Left ventricle myocardium (tissue), 1 donor: ENCODE results near the gene C1orf94.

DNA sequence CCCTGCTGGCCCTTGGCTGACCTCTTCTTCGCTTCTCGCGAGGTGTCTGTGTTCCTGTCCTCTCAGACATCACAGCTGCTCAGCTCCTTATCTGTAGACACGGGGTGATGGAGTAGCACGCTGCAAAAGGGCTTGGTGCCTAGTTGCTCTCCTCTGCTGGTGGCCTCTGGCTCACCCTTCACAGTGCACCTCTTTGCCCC lies 18.6 kb upstream of the AK2 start:
- PRO-cap, result no peak

DNA sequence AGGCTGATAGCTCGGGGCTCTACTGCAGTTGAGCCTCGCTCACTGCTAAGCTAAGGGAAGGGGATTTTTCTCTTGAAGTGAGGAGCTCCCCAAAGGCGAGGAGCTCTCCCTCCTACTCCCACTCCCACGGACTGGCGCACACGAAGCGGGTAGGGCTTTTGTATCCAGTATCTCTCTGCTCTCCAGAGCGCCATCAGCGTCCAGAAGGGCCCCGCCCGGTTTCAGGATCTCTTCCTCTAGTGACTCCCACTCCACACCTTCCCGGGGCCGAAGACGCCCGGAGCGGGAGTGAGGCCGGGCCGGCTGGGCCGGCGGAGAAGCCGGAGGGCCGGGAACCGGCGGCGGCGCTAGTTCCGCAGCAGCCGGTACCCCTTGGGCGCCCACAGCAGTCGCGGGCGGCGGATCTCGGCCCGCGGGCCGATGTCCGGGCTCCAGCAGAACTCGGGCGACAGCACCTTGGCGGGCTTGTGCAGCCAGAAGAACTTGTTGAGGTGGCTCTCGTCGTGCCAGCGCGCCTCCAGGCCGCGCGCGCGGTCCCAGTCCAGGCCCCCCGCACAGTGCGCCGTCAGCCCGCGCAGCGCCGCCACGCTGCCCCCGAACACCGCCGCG lies 14.4 kb downstream of the A3GALT2 start:
- PRO-cap, result no peak

- PRO-cap, result no peak
Observed at GRCh38 chr1:33326802-33327450, 6.0 kb upstream of the A3GALT2 start.

DNA sequence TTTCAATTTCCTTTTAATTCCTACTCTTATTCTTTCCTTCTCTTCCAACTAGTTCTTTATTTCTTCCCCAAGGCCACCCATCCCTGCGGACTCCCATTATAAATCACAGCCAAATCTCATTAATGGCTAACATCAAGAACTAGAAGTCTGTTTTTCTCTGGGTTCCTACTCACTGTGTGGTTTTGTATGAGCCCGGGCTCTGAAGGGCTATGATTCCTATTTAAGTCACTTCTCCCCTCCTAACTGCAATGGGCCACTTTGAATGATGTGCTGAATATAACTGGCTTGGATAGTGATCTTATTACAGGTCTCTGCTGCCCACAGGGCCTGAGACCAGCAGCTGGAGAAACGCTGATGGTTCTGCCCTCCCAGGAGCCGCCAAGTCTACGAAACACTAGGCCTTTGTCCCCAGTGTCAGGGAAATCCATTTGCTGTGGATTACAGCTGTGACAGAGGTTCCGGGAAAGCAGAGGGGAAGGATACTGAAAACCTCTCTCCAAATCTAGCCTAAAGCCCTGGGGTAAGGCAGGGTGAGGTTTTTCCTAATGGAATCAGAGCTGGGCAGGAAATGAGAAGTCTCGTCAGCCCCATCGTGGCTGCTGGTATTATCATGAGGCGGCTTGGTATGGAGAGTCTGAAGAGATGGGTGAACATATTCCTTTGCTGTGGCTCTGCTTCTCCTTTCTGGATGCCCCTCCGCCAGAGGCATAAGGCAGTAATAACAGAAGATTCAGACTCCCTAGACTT lies 48.3 kb downstream of the PHC2 start:
- PRO-cap, result no peak

- PRO-cap, result no peak
Observed at GRCh38 chr1:34176554-34177083, at the start of gene C1orf94. C1orf94 (plus strand) TSS chr1:34176907.

DNA sequence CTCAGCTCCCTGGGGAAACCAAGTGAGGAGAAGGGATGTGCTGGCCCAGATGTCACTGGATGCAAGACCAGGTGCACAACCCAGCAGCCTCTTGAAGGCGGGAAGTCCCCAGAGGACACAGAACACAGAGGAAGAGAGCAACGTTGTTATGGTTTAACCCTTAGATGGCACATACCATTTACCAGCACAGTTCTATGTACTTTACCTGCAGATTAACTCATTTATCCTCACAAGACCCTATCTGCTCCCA lies 107.2 kb upstream of the GJB5 start:
- PRO-cap, result unidirectional peak, minus-strand start at position 132 of the sequence

DNA sequence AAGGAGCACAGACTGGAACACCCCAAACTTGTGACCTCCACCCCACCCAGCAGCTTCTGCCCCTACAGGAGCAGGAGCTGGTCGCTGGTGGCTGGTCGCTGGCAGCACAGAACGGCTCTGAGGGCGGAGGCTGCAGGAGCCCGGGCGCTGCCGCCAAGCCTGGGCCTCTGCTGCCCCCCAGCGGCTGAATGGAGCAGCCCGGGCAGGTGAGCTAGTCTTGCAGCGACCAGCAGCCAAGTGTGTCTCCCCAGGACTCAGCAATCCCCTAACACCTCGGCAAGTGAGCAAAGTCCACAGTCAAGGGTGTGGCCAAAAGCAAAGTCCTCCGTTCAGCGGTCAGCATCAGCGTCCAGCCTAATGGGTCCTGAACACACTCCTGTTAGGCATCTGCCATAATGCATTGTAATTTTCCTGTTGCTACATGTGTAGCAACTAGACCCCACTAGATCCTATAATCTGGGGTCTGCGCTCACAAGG lies 12.1 kb upstream of the GJB5 start:
- PRO-cap, result no peak

- PRO-cap, result no peak
Observed at GRCh38 chr1:34785395-34785655, 4.3 kb downstream of the GJB3 start.

DNA sequence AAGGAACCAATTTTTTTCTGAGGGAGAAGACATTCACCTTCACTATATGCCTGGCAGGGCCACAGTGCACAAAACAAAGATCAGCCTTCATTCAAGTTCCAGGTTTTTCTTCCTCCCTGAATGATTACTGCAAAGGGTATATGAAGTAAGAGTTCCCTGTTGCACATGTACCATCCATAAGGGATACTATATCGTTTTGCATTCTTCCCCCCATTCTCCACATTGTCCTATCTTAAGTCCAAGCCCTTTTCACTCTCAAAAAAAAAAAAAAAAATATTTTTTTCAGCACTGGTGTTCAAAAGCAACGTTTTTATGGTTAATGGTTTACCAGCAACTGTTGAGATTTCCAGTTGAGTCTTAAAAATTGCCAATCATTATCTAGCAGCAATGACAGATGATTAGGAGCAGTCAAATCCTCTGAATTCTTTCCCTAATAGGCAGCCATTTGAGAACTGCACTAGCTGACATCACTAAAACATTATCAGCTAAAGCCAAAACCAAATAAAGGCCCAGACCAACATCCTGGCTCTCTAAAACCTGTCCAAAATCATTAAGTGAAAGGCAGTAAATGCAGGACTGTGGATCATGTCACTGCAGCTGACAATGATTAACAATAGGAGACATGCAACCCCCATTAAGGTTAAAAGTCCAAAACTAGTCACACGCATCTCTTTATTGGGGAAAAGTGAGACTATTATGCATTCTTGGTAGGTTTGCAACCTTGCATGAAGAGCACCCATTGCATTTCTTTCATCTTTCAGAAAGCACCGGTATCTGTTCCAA lies 14.1 kb downstream of the SFPQ start:
- PRO-cap, result no peak

DNA sequence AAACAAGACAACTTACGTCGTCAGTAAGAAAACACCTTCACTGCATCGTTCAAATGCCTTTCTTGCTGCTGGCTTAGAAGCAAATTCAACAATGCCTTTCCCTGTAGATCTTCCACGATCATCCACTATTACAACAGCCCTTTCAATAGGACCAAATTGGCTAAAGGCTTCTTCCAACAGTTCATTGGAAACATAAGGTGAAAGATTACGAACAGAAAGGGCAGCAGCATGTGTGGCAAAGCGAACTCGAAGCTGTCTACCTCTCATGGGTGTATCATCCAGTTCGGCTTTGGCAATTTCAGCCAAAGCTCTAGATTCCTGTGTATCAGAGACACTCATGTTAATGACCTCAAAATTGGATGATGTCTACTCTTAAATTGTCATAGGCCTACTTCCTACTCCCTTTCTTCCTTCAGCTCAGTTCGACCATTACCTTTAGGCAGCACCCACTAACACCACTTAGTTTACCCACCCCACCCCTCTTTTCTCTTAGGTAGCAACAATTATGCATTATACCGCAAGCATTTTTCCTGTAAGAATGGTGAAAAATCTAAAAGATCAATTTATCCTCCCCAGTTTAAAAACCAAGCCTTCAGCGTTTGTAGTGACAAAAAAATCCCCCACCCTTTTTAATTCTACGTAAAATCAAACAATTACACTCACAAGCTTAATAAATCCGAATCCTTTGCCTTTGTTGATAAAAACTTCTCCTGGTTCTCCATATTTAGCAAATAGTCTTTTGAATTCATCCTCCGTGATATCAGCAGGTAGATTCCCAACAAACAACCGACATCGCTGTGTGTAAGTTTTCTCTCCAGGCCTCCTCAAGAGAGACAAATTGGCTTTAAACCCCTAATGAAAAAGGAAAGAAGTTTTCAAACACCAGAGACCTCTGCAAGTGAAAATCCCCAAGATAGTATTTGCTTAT lies 2.0 kb downstream of the SFPQ start:
- PRO-cap, result no peak

DNA sequence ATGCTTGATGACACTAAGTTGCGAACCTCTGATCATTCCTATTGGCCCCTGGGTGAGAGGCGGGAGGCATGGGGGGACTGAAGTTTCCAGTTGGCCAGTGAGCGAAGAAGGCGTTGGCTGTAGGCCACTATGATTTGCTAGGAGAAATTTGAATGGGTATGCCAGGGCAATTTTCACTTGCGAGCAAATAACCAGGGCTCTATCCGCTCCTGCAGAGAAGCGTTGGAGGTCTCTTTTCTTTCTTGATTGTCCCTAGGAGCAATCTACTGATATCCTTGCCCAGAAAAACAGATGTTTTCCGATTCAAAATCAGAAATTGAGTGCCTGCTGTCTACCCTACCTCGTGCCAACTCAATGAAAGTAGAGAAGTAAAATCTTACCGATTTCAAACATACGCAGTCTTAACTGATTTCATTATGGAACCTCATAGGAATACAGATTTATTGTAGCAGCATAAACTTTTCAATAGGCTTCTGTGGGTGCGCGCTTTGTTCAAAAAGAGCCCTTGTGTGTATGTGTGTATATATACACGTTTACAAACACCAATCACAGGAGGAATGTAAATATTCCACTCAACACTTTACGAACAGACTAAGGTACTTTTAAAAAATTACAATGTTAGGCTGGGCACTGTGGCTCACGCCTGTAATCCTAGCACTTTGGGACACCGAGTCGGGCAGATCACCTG lies 438 bp upstream of the SFPQ start:
- PRO-cap, result no peak

- PRO-cap, result no peak
Observed at GRCh38 chr1:35210267-35210605, 17.3 kb upstream of the SFPQ start.

GRCh38 chr1:35461951-35462230 lies 95.3 kb downstream of the KIAA0319L start:
- PRO-cap, result no peak

GRCh38 chr1:35499827-35500205 lies 57.4 kb downstream of the KIAA0319L start:
- PRO-cap, result no peak

GRCh38 chr1:35505814-35506287 lies 51.4 kb downstream of the KIAA0319L start:
- PRO-cap, result no peak

DNA sequence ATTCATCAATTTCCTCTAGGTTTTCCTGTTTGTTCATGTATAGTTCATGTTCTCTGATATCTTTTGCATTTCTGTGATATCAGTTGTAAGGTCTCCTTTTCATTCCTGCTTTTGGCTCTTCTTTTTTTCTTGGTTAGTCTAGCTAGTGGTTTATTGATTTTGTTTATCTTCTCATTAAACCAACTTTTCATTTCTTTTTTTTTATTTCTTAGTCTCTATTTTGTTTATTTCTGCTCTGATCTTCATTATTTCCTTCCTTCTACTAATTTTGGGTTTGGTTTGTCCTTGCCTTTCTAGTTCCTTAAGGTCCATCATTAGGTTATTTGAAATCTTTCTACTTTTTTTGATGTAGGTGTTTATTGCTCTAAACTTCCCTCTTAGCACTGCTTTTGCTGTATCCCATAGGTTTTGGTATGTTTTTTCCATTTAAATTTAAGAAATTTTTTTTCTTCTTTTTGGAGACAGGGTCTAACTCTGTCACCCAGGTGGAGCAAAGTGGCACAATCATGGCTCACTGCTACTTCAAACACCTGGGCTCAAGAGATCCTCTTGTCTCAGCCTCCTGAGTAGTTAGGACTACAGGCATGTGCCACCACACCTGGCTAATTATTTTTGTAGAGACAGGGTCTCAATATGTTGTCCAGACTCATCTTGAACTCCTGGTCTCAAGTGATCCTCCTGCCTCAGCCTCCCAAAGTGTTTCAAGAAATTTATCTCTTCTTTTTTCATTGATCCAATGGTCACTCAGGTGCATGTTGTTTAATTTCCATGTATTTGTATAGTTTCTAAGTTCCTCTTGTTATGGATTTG lies 29.3 kb downstream of the KIAA0319L start:
- PRO-cap, result no peak

GRCh38 chr1:35595716-35596214 lies 22.7 kb downstream of the TFAP2E start:
- PRO-cap, result no peak

DNA sequence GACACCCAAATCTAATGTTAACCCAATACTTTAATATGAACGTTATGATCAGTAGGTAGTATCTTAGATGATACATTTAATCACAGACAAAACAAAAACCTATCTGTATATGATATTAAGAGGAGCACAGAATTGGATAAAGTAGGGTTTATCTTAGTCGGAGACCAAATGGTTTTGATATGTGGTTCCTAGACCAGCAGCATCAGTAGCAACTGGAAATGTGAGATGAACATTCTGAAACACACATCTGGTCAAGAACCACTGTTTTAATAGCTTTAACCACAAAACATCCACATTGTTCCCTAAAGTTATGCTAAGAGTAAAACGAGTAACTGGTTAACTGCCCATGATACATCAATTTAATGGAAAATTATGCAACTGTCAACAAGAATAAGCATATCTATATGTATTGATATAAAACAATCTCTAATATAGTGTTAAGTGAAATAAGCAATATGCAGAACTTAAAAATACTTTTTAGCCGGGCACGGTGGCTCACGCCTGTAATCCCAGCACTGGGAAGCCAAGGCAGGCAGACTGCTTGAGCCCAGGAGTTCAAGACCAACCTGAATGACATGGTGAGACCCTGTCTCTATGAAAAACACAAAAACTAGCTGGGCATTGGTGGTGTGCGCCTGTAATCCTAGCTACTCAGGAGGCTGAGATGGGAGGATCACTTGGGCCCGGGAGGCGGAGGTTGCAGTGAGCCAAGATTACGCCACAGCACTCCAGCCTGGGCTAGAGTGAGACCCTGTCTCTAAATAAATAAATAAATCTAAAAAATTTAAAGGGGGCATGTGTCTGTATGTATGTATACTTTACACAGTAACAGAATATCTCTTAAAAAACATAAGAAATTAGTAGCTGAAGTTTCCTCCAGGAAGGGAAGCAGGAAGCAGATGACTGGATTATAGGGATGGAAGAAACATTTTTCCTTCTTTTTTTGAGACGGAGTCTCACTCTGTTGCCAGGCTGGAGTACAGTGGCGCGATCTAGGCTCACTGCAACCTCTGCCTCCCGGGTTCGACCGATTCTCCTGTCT lies 28.8 kb downstream of the TFAP2E start:
- PRO-cap, result no peak

- PRO-cap, result no peak
Observed at GRCh38 chr1:35707660-35708449, 10.8 kb downstream of the C1orf216 start.

DNA sequence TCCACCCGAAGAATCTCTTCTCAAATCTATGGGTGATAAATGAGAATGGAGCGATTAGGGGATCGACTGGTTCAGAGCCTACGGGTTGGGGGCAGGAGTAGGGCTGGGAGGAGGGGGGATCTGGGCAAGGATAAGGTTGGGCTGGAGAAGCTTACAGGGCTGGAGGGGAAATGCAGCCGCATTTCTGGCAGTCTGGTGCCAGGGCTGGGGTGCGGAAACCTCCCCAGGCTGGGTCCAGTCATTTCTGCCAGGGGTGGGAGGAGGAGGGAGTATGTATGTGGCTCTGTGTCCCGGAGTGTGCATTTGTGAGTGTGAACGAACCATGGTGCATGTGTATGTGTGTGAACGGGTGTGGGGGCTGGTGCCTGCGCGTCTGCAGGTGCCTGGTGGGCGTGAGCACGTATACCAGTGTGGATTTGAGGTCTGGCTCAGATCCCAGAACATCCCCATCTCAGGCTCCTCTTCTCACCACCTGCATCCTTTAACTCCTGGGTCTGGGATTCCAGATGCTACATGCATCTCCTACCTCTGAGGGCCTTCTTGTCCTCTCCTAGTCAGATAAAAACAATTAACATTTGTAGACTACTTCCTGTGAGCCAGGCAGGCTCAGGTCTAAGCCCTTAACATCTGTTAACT lies 10.1 kb downstream of the C1orf216 start:
- PRO-cap, result no peak